Cytotoxic T cell (primary cell): ENCODE data around the genes PRRX2 and PTGES.

DNA sequence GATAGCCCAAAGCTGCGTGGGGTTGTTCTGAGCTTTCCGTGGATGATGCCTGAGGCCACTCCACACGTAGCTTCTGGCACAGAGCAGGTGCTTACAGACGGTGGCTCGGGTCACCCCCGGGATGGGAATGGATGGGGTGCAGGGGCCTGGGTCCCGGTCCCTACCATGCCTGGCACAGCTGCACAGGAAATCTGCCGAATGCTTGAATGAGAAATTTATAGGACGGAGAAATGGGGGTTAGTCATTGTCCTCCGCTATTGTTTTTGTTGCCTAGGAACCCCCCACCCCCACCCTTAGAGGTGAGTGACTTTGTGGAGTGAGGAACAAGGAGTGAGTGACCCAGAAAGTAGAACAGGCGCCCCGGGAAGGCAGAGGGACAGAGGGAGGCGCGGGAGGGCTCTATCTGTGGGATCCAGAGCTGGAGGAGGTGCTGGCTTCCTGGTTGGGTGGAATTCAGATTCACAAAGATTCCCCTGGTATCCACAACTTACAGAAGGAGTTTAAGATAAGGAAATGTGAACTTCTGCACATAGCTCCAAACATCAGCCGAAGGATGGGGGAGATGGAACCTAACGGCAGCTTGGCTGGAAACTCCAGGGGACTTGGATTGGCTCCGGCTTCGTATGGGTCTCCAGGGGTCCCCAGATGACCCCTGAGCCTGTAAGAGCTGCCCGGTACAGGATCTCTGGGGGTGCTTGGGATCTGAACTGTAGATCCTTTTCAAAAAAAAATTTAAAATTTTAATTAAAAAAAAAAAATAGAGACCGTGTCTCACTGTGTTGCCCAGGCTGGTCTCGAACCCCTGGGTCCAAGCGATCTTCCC, 68.5 kb upstream of the IER5L start:
- PRO-cap, 2 experiments = no peak in any of the 2 experiments

GRCh38 chr9:129334234-129335010, 156.4 kb upstream of the IER5L start:
- PRO-cap, 2 experiments = no peak in any of the 2 experiments

- PRO-cap, 2 experiments = no peak in any of the 2 experiments
Observed at GRCh38 chr9:129341480-129341951, 163.5 kb upstream of the IER5L start.

DNA sequence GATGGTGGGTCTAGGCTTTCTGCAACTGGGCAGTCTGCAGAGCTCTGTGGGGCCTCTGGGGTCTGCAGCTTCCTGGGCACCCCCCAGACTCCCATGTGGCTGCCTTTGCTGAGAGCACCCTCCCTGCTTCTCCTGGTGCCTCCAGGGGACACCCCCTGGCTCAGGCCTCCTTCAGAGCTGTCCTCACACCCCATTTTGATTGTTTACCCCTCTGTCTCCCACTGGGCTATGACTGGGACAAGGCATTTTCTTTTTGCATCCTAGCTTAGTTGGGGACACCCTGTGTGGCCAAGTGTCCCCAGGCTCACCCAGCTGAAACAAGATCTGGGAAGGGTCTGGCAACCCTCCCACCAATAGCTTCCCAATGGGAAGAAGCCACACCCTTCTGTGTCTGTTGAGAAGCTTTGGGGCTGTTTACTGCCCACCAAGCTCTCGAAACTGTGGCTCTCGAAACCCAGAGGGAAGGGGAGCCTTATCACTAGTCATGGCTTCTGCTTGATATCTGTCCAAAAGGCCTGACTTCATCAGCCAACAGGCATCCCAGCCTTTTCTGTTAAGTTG, 204.4 kb upstream of the IER5L start:
- PRO-cap, 2 experiments = no peak in any of the 2 experiments

DNA sequence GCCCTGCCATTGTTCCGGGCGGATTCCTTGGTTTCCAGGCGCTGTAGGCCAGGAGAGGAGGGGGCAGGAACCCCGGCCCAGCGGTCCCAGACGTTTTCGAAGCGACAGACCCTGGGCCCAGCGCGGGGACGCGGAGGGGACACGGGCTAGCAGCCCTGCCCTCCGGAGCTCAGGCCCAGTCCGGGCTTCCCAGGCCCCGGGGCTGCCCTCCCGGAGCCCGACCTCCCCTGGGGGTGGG, 206.9 kb downstream of the C9orf50 start:
- PRO-cap, 2 experiments = no peak in any of the 2 experiments

DNA sequence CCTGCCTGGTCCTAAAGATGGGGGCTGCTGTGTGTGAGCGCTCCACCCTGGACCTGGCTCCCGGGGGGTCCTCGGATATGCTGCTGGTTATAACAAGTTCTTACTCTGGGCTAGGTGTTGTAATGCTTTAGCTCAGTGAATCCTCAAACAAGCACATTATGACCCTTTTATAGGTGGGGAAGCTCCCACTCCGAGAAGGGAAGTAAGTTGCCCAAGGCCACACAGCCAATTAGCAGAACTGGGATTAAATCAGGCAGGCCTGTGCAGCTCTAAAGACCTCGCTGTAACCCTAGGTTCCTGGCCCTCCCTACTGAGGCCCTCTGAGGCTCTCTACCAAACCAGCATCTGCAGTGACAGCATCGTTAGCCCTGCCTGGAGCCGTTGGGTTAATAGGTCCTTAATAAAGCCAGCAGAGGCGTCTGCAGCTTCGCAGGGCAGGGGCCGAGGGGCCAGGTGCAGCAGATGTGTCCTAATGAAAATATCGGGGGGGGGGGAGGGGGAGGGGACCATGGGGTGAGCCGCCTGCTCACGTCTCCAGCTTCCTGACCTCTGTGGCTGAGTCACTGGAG, 204.1 kb downstream of the C9orf50 start:
- PRO-cap, 2 experiments = no peak in any of the 2 experiments

- PRO-cap, 2 experiments = no peak in any of the 2 experiments
Observed at GRCh38 chr9:129451057-129452254, 169.4 kb downstream of the C9orf50 start.

GRCh38 chr9:129459586-129459919, 161.3 kb downstream of the C9orf50 start:
- PRO-cap, 2 experiments = no peak in any of the 2 experiments

DNA sequence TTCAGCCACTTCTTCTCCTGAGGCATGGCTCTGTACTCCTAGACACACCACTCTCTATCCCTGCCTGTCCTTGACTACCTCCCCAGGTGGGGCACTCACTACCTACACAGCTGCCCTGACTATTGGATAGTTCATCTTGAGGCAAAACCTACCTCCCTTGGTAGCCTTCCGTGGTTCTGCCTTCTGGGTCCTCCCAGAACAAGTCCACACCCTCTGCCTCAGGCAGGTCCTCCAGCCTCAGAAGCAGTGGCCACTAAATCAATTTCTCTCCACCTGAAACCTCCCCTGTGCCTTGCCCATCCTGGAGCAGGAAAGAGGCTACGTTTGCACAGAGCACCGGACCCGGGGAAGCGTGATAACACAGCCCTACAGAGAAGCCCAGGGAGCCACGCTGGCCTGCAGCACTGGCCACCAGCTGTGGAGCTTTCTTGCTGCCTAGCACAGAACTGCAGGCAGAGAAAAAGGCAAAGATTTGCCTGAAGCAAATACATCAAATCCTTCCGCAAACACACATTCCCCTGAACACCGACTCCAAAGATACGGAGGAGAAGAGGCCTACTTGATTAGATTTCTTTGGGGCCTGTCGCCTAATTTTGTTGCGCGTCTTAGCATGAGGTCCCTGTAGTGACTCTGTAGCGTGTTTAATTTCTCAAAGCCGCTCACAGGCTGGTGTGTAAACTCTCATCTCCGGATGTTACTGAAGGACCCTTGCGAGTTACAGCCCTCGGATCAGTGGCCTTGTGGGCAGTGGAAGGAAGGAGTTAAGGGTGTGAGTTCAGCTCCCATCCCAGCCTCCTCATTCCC, 141.7 kb downstream of the C9orf50 start:
- PRO-cap, 2 experiments = no peak in any of the 2 experiments

- PRO-cap, 2 experiments = no peak in any of the 2 experiments
Observed at GRCh38 chr9:129483980-129484406, 136.9 kb downstream of the C9orf50 start.

GRCh38 chr9:129489843-129490559, 130.9 kb downstream of the C9orf50 start:
- PRO-cap, 2 experiments = peak in 1 of 2 experiments; most common plus-strand start chr9:129490509 (in 1); most common minus-strand start chr9:129490316 (in 1)

- PRO-cap, 2 experiments = no peak in any of the 2 experiments
Observed at GRCh38 chr9:129490964-129491938, 129.7 kb downstream of the C9orf50 start.

DNA sequence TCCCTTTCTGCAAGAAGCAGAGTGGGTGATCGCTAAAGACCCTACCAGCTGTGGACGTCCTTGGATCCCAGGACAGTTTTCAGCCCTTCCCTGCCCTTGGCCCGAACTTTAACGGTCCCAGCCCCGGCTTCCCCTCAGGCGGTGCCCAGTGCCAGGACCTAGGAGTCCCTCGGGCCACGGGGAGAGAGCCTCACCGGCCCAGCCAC, 124.7 kb downstream of the C9orf50 start:
- PRO-cap, 2 experiments = no peak in any of the 2 experiments

DNA sequence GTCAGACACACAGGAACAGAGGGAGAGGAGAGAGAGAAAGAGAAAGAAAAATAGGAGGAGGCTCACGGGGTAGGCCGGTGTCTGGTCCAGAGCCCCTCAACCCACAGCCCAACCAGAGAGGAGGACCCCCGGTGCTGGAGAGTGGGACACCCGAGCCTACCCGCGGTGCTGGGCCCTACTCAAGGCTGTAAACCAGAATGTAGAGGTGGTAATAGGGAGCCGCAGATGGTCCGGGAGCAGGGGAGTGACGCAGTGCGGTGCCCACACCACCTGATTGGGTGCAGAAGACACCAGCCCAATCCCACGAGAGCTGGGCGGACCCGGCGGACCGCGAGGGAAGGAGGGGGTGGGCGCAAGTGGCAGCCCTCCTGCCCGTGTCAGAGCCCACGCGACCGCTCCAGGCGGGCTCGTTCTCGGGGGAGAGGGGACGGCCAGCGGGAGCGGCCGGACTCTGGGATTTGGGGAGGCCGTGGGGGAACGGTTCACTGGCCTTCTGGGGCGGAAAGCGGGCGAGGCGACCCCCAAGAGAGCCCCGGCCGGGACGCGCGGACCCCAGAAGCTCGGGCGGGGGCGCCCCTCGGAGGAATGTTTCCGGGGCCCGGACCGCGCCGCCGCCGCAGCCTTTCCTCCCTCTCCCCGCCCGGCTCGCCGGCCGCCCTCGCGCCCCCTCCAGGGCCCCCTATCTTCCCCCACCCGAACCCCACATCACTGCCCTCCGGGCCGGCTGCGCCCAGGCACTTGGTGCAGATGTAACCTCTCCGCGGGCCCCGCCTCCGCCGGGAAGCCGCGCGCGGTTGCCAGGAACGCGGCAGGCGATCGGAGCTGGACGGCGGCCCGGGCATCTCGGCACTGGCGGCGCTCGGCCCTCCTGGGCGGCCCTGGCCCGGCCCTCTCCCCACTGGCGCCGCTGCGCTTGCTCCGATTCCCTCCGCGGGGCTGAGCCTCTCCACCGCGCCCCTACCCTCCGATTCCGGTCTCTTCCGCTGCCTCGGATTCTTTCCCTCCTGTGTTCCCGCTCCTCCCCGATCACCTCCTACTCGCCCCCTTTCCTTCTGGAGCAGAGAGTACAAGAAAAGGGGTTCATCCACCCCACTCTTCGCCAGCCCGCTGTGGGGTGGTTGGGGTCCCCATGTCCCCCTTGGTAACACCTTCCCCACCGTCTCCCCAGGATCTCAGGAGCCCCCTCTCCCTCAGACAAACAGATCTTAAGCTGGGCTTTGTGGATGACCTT, 70.9 kb downstream of the C9orf50 start:
- PRO-cap, 2 experiments = no peak in any of the 2 experiments

- PRO-cap, 2 experiments = peak in 2 of 2 experiments; most common plus-strand start chr9:129610103 (in 1); most common minus-strand start chr9:129609915 (in 2)
Observed at GRCh38 chr9:129609841-129610264, 11.0 kb downstream of the C9orf50 start.

- PRO-cap, 2 experiments = peak in 1 of 2 experiments; most common plus-strand start chr9:129633138 (in 1); most common minus-strand start chr9:129632965 (in 1)
Observed at GRCh38 chr9:129632960-129633973, 7.3 kb downstream of the NTMT1 start.

DNA sequence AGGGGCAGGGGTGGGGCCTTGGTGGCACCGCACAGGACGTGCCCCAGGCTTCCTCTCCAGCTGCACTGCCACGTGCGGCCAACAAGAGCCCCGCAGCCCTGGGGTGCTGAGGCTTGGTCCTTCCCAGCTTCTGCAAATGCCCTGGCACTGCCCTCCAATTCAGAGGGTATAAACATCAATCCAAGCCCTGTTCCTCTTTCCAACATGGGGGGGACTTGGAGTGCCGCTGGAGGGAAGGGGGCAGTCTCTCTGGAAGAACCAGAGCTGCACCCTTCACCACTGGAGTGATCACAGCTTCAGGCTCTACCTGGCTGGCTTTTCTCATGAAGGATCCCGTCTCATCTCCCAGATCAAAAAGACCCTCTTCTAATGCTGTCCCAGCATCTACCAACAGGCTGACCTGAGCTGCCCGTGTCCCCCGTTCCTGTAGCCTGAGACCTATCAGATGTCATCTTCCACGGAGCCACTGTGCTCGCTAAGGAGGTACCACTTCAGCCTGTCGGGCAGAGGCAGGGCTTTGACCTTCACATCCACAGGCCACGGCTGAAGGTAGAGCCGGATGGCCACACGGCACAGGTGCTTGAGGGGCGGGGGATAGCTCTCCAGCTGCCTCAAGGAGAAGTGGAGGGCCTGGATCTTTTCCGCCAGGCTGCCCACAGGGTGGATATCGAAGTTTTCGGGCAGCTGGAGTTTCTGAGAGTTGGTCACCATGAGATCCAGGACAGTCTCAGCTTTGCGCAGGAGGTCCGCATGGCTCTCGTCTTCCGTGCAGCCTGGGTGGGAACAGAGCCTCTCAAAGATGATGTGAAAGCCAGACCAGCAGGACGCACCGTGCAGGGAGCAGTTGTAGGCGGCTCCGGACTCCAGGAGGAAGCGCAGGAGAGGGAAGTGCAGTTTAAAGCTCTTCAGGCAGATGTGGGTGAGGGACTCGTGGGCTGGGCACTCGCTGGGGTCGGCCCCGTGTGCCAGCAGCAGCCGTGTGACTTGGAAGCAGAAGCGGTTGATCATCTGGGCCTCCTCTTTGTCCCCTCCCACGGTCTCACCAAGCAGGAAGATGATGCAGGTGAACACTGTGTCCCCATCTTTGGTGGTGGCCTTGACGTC, 4.2 kb downstream of the ASB6 start:
- PRO-cap, 2 experiments = peak in 1 of 2 experiments; most common plus-strand start position 673 of the sequence (in 1); most common minus-strand start position 655 of the sequence (in 1)

- PRO-cap, 2 experiments = no peak in any of the 2 experiments
Observed at GRCh38 chr9:129664542-129665116, 818 bp upstream of the PRRX2 start.

DNA sequence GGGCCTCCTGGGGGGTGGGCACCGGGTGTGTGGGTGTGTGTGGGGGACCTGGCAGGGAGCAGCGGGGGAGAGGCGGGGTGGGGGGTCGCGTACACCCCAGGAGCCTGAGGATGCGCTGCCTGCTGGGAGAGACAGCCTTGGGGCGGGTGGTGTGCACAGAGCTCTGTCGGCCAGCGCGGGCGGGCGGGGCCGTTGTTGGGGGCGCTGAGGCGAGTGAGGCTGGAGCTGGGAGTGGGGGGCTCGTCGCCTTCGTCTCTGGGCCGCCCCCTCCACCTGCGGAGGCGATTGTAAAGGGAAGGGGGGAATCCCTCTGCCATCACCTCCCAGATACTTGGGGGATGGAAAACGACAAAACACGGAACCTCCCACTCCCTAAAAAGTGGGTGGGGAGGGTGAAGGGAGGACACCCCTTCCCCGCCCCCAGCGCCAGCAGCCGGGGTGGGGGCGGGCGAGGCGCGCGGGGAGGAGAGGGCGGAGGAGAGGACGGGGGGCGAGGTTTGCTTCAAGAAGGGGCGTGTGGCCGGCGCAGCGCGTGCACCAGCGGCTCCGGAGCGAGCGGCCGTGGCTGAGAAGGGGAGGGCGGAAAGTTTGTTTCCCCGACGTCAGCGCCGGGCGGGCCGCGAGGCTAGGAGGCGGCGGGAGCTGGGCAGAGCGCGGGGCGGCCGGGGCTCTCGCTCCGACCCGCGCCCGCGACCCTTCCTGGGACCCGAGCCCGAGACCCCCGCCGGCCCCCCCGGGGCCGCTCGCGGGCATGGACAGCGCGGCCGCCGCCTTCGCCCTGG, at the start of gene PRRX2:
Gene PRRX2 (plus strand): TSS at position 531 of the 782 bp plus-strand sequence.
- PRO-cap, 2 experiments = no peak in any of the 2 experiments

DNA sequence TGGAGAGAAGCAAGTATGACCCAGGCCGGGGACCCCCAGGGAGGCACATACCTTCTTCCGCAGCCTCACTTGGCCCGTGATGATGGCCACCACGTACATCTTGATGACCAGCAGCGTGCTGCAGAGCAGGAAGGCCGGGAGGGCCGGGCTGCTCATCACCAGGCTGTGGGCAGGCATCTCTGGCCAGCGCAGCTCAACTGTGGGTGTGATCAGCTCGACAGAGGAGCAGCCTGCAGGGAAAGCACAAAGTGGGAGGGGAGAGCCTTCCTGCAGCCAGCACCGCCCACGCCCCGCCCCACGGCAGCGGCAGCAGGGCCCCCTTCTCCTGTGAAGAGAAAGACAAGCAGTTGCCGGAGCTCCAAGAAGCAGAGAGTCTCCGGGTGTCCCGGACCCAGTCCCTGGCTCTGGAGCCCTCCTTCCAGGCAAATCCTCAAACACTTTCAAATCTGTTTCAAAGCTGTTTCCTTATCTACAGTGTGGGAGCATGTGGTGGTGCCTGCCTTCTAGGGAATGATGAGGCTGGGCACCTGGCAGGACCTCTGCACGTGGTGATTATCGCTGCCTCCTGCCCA, at the start of gene PTGES:
Gene PTGES (minus strand): TSS at position 207 of the 572 bp plus-strand sequence.
- PRO-cap, 2 experiments = no peak in any of the 2 experiments